ENCODE measurements around a stretch of chr6.

GRCh38 chr6:155014517-155015308 lies 19.6 kb downstream of the TIAM2 start:
- PRO-cap = no peak

GRCh38 chr6:155153884-155154644 lies 109.7 kb upstream of the CLDN20 start:
- PRO-cap = no peak

- PRO-cap = no peak
These were observed 92.7 kb upstream of the CLDN20 start for GRCh38 chr6:155170906-155171672.

DNA sequence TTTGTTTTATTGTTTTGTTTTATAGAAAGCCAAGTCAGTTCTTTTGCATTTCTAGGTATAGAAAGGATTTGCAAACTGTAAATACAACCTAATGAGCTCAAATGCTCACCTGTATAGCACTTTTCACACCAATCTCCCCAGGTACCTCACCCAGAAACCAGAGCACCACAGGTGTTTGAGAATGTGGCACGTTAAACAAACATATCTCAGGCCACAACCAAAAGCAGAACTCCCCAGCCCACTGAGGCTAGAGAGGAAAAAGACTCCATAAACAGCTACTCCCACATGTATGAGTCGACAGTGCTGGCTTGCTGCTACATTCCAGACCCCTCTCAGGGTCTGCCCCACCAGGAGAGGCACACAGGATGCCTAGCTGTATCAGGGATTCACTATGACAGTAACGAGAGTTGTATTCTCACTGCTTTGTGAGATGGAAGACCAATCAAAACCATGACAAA lies 242.6 kb upstream of the ARID1B start:
- PRO-cap = unidirectional peak, minus-strand start at position 159 of the sequence

DNA sequence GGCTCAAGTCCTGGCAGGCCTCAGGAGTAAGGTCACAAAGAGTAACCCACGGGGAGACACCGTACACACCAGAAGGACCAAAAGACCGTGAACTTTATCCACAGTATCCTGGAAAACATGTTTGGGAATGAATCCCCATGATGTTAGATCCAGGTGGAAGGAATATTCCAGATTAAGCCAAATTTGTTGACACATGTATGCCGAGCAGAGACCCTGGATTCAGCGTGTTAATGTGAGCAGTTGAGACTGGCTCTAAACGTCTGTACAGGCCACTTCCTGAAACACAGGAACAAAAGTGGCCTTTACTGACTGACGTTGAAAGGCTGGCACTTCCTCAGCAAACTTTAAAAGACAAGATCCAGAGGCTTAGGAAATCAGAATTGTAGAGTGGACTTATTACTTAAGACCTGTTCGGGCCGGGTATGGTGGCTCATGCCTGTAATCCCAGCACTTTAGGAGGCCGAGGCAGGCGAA lies 125.8 kb upstream of the ARID1B start:
- PRO-cap = no peak

GRCh38 chr6:156720945-156721820 lies 56.0 kb upstream of the ARID1B start:
- PRO-cap = no peak

DNA sequence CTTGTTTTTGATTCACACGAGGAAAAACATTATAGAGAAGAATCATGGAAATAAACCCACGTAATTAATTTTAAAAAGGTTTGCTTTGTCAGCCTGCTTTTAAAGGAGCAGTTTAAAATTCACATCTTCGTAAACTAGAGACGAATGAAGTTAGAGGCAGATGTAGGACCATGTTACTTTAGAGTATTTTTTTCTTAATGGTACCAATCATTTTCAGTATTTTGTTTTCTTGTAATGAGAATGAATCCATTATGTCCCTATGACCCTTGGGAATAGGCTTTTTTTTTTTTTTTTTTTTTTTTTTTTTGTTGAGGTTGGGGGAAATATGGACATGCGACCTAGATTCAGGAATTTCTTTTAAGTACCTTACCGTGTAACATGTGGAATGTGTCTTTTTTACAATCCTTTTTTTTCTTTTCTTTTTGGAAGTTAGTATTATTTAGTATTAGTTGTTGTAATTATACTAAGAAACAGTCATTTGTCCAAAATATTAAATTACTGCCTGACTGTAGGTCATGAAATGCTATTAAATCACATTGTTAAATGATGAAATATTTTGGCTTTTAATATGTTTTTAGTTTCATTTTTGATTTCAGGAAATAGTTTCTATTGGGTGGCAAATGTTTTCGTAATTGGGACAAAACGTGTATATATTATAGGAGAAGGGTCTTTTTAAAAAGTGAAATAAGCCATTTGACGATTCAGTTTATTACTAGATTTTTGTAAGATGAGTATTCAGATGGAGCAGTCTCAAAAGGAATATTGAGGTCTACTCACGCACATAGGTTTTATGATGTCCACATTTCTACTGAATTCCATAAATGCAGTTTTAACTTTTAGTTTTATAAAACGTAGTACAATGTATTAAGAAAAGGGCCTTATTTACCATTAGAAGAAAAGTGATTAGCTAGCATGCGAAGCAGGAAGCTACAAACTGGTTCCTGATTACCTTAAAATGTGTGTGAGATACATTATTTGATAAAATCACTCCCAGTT lies 4.8 kb downstream of the ARID1B start:
- PRO-cap = no peak

GRCh38 chr6:156816476-156816838 lies 39.3 kb downstream of the ARID1B start:
- PRO-cap = no peak

GRCh38 chr6:156826158-156826972 lies 49.2 kb downstream of the ARID1B start:
- PRO-cap = no peak

DNA sequence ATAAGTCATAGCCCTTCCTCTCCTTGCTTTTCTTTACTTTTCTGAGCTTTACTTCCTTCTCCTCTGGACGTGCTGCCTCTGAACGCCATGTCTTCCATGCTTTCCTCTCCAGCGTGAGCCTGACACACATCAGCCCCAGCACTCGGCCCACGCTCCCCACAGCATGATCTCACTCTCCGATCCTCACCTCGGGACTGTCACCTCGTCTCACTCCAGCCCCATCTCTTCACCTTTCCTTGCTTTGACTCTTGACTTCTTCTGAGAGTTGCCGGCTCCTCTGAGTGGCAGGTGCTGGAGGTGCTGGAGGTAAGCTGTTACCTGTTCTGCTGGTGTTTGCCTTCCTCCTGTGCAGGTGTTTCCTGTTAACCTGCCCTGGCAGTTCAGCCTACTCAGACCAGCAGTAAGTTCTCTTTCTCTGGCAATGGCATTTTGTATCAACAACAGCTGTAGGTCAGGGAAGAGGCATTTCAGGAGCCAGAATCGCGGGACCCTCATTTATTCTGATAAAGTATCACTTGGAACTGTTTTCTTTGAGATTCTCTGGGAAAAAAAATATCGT lies 106.4 kb downstream of the ARID1B start:
- PRO-cap = no peak

DNA sequence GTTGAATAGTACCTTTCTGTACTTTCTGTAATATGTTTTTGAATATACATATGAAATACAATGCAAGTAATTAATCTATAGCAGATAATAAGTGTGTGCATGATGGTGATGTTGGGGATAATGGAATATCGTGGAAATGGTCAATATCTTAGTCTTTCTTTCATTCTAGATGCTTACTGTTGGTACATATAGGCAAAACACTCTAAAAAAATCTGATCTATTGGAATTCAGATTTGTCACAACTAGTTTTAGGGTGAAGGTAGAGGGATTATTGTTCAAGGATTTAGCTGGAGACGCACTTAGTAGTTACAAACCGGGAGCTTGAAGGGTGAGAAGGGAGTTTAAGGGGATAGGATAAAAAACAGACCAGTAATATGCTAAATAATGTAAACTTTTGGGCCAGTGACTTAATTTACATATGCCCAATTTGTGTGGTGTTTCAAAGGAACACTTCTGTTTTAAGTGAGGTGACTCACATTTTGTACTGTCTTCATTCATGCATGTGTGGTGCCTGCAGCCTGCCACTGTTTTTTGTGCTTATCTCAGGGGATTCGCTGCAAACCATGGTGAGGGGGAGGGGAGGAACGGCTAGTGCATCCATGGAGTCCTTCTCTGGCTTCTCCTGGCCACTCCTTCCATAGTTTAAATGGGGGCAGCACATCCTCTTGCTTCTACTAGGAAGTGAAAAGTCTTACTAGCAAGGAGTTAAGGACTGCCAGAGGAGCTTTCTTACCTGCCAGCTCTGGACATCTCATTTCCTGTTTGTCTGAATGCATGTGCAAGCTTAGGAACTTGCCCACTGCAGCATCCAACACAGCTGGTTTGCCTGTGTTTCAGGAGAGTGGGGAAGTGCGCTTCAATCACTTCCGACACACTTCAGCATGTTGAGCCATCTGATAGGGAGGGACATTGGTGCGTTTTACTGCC lies 211.0 kb downstream of the ARID1B start:
- PRO-cap = no peak

GRCh38 chr6:157021353-157022168 lies 244.4 kb downstream of the ARID1B start:
- PRO-cap = bidirectional peak, plus-strand start at chr6:157021602, minus-strand start at chr6:157021460; bidirectional peak, plus-strand start at chr6:157022290, minus-strand start at chr6:157022131

DNA sequence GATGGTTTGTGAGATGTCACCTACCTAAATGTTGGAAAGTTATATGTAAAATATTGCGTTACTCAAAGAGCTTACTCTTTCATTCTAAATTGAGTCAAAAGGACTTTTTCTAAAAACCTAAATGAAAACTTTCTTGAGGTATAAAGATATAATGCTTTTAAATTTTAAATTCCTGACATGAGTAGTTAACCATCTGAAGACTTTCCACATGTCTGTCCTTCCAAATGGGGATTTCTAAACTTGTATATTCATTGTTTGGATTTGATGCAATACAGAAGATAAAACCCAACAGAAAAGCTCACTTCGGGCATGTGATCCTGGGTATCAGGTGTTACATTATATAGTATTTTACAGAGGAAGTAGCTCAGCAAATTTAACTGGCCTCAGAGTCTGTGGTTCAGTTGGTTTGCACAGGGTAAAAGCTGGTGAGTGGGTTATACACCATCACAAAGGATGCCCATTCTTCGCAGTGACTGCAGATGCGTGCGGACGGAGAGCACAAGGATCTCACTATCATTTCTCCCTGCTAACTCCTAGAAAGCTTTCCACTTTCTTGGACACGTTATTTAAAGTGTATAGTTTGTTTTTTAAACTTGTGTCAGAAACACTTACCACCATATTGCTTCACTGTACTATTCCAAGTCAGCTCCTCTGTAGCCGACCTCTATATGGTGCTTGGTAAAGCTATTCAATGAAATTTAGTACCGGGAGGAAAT lies 236.7 kb downstream of the TMEM242 start:
- PRO-cap = no peak

- PRO-cap = no peak
These were observed 122.4 kb downstream of the TMEM242 start for GRCh38 chr6:157200722-157201534.

DNA sequence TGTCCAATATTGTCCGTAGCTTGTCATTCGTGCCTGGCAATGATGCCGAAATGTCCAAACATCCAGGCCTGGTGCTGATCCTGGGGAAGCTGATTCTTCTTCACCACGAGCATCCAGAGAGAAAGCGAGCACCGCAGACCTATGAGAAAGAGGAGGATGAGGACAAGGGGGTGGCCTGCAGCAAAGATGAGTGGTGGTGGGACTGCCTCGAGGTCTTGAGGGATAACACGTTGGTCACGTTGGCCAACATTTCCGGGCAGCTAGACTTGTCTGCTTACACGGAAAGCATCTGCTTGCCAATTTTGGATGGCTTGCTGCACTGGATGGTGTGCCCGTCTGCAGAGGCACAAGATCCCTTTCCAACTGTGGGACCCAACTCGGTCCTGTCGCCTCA lies 116.3 kb downstream of the TMEM242 start:
- PRO-cap = no peak

DNA sequence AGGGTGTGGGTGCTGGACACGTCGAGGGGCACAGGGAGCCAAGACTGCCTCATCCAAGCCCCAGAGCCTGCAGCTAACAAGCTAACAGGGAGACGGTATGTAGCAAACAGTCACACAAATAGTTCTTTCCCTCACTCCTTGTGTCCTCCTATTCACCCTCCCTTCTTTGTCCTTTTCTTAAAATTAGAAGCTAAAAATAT lies 97.6 kb downstream of the TMEM242 start:
- PRO-cap = no peak

GRCh38 chr6:157235401-157236637 lies 87.5 kb downstream of the TMEM242 start:
- PRO-cap = unidirectional peak, plus-strand start at chr6:157235699; bidirectional peak, plus-strand start at chr6:157236005, minus-strand start at chr6:157235834

- PRO-cap = no peak
These were observed 3.5 kb upstream of the TMEM242 start for GRCh38 chr6:157326795-157327276.

- PRO-cap = no peak
These were observed 139.9 kb downstream of the ZDHHC14 start for GRCh38 chr6:157520918-157521342.

- PRO-cap = no peak
These were observed 153.3 kb upstream of the SNX9 start for GRCh38 chr6:157669562-157670312.

Data from right common carotid artery plus branches (tissue), 1 donor.